Hepatocyte (in vitro differentiated cells and primary cell): Measurements from ENCODE around the genes ATP5F1D, MIDN, GAMT and DAZAP1.

- RAMPAGE, long total RNA: no peak
- RRBS: 0% methylated on average over 1 of the region's 20 CpGs
Measured at GRCh38 chr19:1105313-1105529, 1.4 kb downstream of the GPX4 start.

- RAMPAGE, long total RNA: no peak
- RRBS: 84% methylated on average over 3 of the region's 18 CpGs
Measured at GRCh38 chr19:1110710-1111357, 7.0 kb downstream of the GPX4 start.

DNA sequence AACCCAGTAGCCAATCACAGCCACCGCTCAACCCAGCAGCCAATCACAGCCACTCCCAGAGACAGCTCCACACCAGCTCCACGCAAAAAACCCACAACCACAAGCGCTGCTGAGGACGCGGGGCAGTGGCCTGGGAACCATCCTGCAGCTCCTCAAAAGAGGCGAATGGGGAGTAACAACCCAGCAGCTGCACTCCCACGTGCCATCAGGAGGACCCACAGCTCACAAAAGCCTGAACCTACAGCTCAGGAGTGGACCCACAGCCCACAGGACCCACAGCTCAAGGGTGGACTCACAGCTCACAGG is 29.9 kb downstream of the GPX4 start:
- RAMPAGE, long total RNA: no peak
- RRBS: no CpG with 5 or more reads among the region's 7 CpGs

DNA sequence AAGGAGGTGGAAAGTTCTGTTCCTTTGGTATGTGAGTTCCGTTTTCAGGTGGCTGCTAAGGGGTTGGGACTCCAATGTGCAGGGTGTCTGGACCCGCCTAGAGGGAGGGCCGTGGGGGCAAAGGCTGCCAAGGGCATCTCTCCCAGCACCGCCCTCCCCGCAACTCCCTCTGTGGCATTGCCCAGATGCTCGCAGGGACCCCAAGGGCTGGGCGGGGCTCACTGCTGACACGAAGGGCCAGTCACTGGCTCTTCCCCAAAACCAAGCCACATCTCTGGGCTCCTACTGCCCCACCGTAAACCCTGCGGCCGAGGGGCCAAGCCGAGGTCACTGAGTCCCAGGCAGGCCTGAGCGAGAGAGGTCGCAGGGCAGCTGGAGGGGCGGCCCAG is 27.2 kb downstream of the SBNO2 start:
- RAMPAGE, long total RNA: no peak
- RRBS: no CpG with 5 or more reads among the region's 15 CpGs

DNA sequence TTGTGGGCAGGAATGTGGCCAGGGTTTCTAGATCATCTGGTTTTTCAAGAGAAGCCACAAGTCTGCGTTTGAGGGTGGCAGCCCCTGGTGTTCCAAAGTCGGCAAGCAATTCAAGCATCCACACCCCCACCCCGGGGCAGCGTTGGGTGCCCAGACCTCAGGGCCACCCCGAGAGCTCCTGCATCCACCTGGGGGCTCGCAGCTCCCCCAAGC is 6.1 kb downstream of the SBNO2 start:
- RAMPAGE, long total RNA: no peak
- RRBS: no CpG with 5 or more reads among the region's 6 CpGs

DNA sequence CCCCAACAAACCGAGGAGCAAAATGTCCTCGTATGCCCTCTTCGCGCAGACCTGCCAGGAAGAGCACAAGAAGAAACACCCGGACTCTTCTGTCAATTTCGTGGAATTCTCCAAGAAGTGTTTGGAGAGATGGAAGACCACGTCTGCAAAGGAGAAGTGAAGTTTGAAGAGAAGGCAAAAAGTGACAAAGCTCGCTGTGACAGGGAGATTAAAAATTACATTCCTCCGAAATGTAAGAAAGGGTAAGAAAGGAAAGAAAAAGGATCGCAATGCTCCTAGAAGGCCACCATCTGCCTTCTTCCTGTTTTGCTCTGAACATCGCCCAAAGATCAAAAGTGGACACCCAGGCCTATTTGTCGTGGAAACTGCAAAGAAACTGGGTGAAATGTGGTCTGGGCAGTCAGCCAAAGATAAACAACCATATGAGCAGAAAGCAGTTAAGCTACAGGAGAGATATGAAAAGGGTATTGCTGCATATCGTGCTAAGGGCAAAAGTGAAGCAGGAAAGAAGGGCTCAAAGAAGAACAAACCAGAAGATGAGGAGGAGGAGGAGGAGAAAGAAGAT is 2.3 kb upstream of the STK11 start:
- RAMPAGE, long total RNA: no peak
- RRBS: no CpG with 5 or more reads among the region's 13 CpGs

DNA sequence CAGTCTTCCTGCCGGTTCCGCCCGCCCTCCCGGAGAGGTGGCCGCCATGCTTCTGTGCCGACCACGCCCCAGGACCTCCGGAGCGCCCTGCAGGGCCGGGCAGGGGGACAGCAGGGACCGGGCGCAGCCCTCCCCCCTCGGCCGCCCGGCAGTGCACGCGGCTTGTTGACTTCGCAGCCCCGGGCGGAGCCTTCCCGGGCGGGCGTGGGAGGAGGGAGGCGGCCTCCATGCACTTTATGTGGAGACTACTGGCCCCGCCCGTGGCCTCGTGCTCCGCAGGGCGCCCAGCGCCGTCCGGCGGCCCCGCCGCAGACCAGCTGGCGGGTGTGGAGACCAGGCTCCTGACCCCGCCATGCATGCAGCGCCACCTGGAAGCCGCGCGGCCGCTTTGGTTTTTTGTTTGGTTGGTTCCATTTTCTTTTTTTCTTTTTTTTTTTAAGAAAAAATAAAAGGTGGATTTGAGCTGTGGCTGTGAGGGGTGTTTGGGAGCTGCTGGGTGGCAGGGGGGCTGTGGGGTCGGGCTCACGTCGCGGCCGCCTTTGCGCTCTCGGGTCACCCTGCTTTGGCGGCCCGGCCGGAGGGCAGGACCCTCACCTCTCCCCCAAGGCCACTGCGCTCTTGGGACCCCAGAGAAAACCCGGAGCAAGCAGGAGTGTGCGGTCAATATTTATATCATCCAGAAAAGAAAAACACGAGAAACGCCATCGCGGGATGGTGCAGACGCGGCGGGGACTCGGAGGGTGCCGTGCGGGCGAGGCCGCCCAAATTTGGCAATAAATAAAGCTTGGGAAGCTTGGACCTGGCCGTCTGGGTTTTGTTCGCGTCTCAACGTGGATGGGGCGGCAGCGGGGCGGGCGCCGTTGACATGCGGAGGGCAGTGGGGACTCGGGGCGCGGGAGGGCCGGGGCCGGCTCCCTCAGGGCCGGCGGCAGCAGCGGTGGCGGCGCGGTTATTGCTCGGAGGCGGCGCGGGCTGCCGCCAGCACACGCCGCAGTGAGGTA is 9.9 kb downstream of the CBARP start:
- RAMPAGE, long total RNA: no peak
- RRBS: 75% methylated on average over 24 of the region's 95 CpGs

DNA sequence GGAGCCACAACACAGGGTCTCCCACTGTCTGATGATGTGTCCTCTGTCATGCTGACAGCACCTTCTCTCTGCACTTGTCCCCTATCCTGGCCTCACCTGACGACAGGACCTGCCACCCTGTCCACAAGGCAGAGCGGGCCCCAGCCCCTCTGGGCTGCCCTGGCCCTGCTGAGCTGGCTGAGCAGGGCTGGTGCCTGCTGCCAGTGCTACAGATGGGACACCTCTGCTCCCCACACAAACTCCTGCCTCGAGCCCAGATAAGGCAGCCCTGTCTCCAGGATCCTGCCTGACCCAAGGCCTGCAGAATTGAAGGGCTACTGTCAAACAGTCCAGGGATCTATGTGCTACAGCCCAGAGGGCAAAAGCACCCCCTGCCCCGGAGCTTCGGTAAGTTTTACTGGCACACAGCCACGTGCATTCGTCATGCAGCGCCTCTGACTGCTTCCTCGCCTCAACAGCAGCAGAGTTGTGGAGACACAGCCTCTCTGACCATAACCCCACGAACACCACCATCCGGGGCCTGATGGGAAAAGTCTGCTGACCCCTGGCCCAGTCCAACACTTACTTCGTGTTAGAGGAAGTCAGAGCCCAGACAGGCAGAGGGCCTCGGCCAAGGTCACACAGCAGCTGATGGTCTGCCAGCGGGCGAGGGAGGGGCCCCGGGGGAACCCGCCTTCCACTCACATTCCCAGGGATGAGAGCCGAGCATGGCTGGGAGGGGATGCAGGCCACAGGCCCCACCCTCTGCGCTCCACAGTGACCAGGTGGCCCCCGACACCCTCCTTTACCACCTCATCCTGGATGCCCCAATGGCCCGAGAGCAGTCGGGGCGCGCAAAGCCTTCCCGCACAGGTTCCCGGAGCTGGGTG is 5.2 kb downstream of the CBARP start:
- RAMPAGE, long total RNA: no peak
- RRBS: 67% methylated on average over 1 of the region's 26 CpGs

GRCh38 chr19:1241305-1242025 is at the start of gene ATP5F1D:
Gene ATP5F1D (plus strand): TSS chr19:1241751.
- RAMPAGE, long total RNA: no peak
- RRBS: 1% methylated on average over 44 of the region's 71 CpGs

- RAMPAGE, long total RNA: no peak
- RRBS: no CpG with 5 or more reads among the region's 39 CpGs
Measured at GRCh38 chr19:1245195-1246296, 2.8 kb upstream of the MIDN start.

DNA sequence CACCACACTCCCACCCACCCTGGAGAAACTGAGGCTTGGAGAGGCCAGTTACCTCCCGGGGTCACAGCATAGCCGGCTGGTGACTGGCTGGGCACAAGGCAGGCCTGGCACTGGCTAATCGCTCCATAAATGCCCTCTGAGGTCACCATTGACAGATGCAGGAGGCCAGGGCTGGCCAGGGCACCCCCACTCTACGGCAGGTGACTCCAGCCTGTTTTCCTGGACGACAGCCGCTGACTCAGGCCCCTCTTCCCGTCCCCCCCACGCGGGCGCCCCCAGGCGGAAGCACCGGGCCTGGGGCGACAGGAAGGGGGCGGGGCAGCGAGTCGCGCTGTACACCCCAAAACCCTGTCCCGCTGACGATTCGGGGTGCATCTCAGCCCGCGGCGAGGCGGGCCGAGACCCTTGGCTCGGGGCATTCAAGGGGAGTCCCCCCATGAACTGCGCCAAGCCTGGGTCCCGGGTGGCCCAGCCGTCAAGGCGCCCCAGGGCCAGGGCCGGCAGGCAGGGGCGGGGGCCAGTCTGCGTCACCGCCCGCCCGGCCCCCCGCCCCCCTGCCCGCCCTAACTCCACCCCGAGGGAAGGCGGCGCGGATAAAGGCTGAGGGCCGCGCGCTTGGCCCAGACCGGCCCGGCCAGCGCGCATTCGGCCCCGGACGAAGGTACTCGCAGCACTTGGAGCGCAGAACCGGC is at the start of gene MIDN:
Gene MIDN (plus strand): TSS at position 623 of the 692 bp plus-strand sequence.
- RAMPAGE, long total RNA: no peak
- RRBS: 1% methylated on average over 15 of the region's 55 CpGs

- RAMPAGE, long total RNA: no peak
- RRBS: under 1% methylated on average over 41 of the region's 82 CpGs
Measured at GRCh38 chr19:1248653-1249302, 395 bp downstream of the MIDN start.

DNA sequence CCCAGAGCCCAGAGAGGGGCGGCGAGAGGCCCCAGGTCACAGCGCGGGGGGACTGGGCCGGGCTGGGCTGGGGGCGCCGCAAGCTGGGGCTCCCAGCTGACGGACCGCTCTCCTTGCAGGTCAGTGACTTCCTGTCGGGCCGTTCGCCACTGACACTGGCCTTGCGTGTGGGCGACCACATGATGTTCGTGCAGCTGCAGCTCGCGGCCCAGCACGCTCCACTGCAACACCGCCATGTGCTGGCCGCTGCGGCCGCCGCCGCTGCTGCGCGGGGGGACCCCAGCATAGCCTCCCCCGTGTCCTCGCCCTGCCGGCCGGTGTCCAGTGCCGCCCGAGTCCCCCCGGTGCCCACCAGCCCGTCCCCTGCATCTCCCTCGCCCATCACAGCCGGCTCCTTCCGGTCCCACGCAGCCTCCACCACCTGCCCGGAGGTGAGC is 5.7 kb downstream of the MIDN start:
- RAMPAGE, long total RNA: no peak
- RRBS: 35% methylated on average over 7 of the region's 39 CpGs

DNA sequence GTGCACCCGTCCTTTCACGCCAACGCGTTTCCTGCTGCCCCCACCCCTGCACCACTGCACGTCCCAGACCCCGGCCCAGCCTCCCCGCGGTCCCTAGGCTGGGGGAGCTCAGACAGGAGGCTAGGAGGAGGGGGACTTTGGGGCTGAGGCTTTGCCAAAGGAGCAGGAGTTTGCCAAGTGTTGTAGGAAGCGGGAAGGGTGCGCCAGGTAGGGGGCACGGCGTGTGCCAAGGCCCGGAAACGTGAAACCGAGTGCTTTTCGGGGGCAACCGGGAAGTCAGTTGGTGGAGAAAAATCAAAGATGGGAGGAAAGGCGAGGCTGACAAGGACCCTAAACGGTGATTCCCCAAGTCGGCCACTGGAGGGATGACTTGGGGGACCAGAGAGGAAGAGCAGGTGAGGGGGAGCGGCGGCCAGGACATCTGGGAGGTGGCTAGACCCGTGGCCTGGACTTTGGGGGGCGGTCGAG is 7.9 kb upstream of the CIRBP start:
- RAMPAGE, long total RNA: no peak
- RRBS: 1% methylated on average over 3 of the region's 25 CpGs

DNA sequence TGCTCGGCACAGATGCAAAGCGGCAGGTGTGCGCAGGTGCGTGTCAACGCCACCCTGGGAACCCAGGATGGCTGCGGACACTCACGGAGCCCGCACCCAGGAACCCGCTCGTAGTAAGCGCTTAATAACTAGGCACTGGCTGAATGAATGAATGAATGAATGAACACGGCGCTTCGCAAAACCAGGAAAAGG is 1.9 kb upstream of the CIRBP start:
- RAMPAGE, long total RNA: no peak
- RRBS: no CpG with 5 or more reads among the region's 14 CpGs

GRCh38 chr19:1267644-1268285 is 1.4 kb upstream of the CIRBP start:
- RAMPAGE, long total RNA: no peak
- RRBS: no CpG with 5 or more reads among the region's 30 CpGs

GRCh38 chr19:1269213-1269283 is 84 bp upstream of the CIRBP start:
- RAMPAGE, long total RNA: no peak
- RRBS: no CpG with 5 or more reads among the region's 4 CpGs

- RAMPAGE, long total RNA: no peak
- RRBS: 96% methylated on average over 8 of the region's 24 CpGs
Measured at GRCh38 chr19:1361952-1362476, 7.3 kb downstream of the PWWP3A start.

DNA sequence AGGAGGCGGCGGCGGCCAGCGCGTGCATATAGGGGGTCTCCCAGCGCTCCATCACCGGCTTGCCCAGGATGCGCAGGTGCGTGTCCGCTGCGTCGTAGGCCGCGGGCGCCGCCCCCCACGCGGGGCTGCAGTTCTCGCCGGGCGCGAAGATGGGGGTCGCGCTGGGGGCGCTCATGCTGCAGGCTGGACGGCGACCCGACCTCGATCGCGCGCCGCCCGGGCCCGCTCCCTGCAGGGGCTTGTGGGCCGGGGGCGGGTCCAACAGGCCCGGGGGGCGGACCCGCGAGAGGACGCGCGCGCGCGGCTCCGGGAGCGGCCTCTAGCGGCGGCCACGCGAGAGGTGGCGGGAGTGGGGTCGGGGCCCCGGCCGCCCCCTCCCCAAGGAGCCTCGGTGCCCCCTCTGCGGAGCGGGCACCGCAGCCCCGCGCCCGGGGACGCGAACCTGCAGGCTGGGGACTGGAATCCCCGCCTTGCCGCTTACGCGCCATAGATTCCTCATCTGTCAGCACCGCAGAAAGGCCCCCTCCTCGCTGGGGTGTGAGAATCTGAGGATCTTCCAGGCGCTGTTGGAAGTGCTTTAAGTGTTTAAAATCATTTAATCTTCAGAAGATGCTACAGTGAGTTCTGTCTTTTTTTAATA is at the start of gene GAMT:
Gene GAMT (minus strand): TSS at position 241 of the 640 bp plus-strand sequence.
- RAMPAGE, long total RNA: no peak
- RRBS: 1% methylated on average over 56 of the region's 73 CpGs

DNA sequence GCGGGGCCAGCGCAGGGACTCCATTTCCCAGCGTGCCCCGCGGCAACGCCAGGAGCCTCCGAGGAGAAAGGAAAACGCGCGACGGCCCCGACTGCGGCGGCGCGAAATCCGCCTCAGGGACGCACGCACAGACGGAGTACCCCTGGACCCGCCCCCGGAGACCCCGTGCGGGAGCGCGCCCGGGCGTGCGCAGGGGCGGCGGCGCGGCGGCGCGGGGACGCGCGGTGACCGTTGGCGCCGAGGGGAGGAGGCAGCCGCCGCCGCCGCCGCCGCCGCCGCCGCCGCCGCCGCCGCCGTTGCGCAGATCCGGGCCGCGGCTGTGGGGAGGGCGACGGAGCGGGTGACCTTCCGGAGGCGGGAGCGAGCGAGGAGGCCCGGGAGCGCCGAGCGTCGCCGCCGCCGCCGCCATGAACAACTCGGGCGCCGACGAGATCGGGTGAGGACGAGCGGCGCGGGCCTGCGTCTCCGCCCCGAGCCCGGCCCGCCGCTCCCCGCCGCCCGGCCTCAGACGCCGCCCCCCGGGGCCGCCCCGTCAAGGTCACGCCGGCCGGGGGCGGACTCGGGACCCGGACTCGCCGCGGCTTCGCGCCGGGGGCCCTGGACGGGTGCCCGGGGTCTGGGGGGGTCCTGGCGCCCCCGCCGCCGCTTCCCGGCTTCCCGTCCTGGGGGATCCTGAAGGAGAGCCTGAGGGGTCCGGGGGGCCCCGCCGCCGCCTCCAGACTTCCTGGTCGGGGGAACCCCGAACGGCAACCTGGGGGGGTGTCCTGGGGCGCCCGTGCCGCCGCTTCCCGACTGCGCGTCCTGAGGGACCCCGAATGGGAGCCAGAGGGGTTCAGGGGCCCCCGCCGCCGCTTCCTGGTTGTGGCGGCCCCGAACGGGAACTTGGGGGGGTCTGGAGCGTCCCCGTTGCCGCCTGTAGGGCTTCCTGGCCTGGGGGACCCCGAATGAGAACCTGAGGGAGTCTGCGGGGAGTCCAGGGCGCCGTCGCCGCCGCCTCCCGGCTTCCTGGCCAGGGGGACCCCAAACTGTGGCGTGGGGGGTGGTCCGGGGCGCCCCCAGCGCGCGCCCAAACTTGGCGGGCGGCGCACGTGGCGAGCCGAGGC is at the start of gene DAZAP1:
Gene DAZAP1 (plus strand): TSS at position 220 of the 1,103 bp plus-strand sequence.
- RAMPAGE, long total RNA: no peak
- RRBS: 1% methylated on average over 44 of the region's 163 CpGs